Epithelial cell of alveolus of lung (primary cell): ENCODE measurements around the gene TUBAL3.

- RAMPAGE, long total RNA, result no peak
- RRBS, result no CpG with 5 or more reads among the region's 9 CpGs
These were observed 60.1 kb upstream of the AKR1C1 start for GRCh38 chr10:4903148-4903578.

- RAMPAGE, long total RNA, result no peak
- RRBS, result no CpG with 5 or more reads among the region's 6 CpGs
These were observed 48.9 kb upstream of the AKR1C1 start for GRCh38 chr10:4914133-4914899.

- RAMPAGE, long total RNA, result no peak
- RRBS, result no CpG with 5 or more reads among the region's 5 CpGs
These were observed at the start of gene TUBAL3 for GRCh38 chr10:5404704-5405128. Gene TUBAL3 (minus strand): TSS chr10:5404828.

DNA sequence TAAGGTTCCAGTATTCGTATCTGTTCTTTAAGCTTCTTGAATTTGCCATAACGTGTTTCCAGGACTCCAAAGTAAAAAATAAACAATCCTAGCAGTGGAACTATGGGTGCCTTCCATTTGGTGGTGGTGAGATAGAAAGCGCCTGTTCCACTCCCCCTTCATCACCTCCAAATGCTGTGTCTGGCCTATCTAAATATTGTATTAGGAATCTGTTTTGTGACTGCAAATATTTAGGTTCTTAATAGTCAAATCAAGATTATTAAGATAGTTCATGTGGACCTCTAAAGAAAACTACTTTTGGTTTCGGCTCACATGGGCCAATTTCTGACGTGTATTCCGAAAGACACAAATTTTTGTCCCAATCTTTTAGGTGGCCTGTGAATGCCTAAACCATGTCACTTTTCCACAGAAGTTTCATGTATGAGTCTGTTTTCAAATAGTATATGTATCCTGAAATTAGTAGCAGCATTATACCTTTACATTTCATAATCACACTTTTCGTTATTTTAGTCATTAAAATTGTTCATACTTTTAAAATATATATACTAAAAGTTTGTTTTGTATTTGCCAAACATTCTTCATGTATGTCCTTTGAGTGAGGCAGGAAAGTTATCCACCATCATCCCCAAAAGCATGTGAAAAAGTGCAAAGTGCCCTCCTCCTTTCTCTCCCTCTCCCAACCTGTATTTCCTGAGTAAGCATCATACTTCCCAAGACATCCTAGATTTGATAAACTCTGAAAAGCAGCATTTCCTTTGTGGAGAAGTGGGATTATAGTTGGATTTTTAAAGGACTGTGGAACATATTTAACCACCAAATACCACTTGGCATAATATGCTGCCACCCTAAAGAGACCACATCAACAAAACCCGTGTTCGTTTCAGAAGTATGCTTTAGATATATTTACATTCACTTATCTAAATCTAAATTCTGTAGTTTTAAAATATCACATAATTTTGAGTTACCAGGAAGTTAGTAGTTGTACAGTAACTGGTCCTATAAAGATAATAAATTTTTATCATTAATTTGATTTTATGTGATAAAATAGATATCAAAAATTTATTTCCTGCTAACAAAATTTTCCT lies 36.7 kb downstream of the NET1 start:
- RAMPAGE, long total RNA, result no peak
- RRBS, result no CpG with 5 or more reads among the region's 9 CpGs

GRCh38 chr10:5465753-5466987 lies 33.2 kb downstream of the CALML5 start:
- RAMPAGE, long total RNA, result no peak
- RRBS, result no CpG with 5 or more reads among the region's 27 CpGs

DNA sequence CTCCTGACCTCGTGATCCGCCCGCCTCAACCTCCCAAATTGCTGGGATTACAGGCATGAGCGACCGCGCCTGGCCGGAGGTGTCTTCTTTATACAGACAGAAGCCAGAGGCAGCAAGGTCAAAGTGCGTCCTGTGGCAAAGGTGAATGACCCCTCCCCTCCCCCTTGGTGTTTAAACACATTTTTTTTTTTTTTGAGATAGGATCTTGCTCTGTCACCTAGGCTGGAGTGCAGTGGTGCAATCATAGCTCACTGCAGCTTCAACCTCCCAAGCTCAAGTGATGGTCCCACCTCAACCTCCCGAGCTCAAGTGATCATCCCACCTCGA lies 3.6 kb downstream of the CALML3 start:
- RAMPAGE, long total RNA, result no peak
- RRBS, result no CpG with 5 or more reads among the region's 10 CpGs

DNA sequence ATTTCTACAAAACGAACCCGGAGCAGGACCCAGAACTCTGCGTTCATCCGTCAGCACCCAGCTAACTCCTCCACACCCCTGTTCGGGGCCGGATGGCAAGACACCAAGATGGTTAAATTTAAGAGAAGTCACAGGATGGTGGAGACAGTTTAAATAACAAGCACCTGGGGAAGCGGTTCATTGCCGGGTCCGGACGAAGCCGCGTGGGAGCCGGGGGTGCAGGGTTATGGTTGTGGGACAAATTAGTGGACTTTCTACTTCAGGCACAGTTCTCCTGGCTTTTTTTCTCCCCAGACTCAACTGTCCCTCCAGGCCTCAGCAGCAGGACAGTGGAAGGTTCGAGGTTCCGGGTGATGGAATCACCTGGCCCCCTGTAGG lies 45.4 kb downstream of the ASB13 start:
- RAMPAGE, long total RNA, result no peak
- RRBS, result 87% methylated on average over 5 of the region's 15 CpGs

- RAMPAGE, long total RNA, result no peak
- RRBS, result no CpG with 5 or more reads among the region's 16 CpGs
These were observed 7.1 kb downstream of the ASB13 start for GRCh38 chr10:5659176-5659779.

DNA sequence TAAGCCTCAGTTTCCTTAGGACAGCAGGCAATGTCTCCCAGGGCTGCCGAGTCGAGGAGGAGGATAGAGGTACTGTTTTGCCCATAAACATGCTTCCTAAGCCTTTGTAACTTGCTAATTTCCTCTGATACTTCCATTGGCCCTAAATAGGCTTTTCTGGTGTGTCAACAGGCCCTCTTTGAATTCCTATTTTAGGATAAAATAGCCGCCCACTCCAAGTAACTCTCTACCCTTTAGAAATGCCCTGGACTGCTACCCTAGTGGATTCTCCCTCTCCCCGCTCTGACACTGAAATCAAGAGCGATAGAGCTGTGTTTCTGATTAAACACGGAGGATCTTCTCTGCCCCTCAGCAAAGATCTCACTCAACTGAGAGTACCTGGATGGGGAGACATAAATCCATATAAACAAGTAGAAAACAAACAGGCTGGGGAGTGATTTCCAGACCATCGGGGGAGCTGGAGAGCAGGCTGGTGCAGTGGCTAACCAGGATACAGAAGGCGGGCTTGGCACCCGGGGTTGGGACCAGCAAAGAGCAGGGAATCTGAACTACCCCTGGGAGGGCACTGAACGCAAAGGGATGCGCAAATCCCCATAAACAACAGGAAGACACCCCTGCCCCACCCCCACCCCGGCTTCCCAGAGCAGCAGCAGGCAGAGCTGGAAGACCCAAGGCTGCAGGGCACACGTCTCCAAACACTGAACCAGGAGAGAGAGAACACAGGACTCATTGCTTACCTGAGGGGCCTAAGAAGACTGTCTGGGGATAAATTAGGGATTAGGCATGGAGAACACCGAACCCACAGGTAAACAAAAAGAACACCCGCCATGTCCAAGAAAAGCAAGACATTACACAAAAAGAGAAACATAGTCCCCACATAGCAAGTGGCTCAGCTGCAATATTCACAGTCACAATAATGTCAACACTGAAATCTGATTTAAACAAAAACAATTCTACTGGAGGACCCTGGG lies 2.5 kb downstream of the ASB13 start:
- RAMPAGE, long total RNA, result no peak
- RRBS, result no CpG with 5 or more reads among the region's 15 CpGs

DNA sequence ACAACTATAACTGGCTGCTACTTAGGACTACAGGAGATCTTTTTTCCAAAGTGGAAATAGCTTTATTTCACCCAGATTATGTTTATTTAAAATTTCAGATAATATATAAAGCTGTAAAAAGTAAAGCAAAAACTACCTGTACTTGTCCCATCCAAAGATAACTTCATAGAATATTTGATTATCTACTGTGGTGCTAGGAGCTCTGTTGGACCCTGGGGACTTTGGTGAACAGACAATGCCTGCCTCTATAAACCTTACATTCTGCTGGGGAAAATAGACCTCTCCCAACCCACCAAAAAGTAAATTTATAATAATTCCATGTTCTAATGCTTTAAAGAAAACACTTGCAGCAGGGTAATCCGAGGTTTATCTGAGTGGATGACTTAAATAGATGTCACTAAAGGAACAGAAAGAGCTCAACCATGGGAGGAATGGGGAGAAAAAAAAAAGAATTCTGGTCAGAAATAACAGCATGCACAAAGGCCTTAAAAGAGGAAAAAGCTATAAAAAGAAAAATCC lies 9.1 kb downstream of the TASOR2 start:
- RAMPAGE, long total RNA, result no peak
- RRBS, result no CpG with 5 or more reads among the region's 1 CpG

GRCh38 chr10:5747093-5747675 lies 62.5 kb downstream of the TASOR2 start:
- RAMPAGE, long total RNA, result no peak
- RRBS, result no CpG with 5 or more reads among the region's 5 CpGs

DNA sequence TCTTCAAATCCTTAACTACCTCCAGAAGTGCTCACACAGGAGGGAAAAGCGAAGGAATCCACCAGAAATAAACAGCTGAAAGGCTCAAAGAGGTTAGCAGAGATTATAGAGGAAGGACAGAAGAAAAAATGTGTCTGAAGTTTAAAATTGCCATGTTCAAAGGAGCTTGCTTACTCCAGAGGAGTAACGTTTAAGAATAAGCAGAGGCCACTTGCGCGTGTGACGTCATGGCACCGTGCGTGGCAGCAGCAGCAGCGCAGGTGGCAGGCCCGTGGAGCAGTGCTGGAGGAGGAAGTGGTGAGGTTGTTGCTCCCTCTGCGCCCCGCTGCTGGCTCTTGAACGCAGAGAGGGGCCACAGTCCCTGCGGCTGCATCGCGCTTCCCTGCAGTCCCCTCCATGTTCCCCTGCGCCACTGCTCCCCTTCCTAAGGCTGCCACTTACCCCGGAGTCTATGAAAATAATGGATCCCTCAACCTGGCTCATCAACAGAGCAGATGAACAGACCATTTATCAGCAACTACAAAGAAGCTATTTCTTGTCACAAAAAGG lies 37.6 kb downstream of the GDI2 start:
- RAMPAGE, long total RNA, result no peak
- RRBS, result no CpG with 5 or more reads among the region's 17 CpGs

- RAMPAGE, long total RNA, result no peak
- RRBS, result no CpG with 5 or more reads among the region's 4 CpGs
These were observed 3.7 kb downstream of the GDI2 start for GRCh38 chr10:5809439-5810007.

GRCh38 chr10:5813989-5815116 lies 1.1 kb upstream of the GDI2 start:
- RAMPAGE, long total RNA, result no peak
- RRBS, result 0% methylated on average over 1 of the region's 17 CpGs

DNA sequence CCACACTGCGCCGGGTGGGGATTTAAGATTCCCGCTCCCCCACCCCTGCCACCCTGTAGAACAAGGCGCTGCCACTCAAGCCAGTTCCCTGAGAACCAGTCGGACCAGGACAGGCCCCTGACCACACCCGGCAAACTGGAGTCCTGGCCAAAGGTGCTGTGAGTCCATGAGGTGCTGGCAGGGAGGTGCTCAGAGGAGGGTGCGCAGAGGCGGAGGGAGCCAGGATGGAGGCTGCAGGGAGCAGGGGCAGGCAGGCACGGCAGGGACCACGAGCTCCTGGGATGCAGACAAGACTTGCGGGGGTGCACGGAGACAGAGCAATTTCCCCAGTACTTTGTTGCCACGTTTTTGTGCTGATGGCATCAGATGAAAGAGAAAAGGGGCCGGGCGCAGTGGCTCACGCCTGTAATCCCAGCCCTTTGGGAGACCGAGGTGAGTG lies 19.8 kb upstream of the GDI2 start:
- RAMPAGE, long total RNA, result no peak
- RRBS, result no CpG with 5 or more reads among the region's 17 CpGs

DNA sequence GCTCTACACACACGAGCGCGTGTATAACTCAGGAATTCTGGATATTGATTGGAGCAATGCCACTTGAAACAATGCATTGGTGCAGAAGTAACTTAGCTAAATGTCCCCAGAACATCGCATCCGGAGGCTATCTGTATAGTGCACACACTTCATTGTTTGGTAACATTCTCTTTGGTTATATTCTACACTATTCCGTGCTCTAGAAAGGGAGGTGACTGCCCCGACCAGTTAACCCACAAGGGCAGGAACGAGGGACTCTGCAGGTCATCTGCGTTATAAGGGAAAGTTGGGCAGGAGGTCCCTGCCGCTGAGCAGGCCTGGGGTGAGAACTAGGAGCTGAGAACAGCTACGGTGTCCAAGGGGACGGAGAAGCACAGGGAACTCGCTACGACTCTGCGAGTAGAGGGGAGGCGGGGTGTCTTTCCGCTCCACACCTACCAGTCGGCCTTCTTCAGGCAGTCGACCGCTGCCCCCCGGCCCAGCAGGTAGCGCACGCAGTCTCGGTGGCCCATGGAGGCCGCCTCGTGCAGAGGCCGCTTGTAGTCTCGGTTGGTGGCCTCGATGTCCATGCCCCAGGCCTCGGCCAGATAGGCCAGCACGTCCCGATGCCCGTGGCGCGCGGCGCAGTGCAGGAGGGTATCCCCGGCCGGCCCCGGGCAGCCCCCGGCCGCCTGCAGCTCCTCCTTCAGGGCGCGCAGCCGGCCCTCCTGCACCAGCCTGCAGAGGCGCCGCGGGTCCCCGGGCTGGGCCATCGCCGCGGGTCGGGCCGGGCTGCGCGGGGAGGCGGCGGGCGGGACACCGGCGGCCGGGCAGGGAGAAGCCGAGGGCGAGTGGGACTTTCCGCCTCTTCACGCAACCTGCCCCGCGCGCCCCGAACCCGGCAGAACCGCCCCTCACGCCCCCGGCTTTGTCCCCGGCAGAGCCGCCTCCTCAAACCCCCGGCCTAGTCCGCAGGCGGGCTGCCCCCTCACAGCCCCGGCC lies 800 bp downstream of the ANKRD16 start:
- RAMPAGE, long total RNA, result no peak
- RRBS, result 2% methylated on average over 18 of the region's 80 CpGs

GRCh38 chr10:5961307-5961936 lies 15.9 kb downstream of the IL15RA start:
- RAMPAGE, long total RNA, result no peak
- RRBS, result no CpG with 5 or more reads among the region's 21 CpGs

DNA sequence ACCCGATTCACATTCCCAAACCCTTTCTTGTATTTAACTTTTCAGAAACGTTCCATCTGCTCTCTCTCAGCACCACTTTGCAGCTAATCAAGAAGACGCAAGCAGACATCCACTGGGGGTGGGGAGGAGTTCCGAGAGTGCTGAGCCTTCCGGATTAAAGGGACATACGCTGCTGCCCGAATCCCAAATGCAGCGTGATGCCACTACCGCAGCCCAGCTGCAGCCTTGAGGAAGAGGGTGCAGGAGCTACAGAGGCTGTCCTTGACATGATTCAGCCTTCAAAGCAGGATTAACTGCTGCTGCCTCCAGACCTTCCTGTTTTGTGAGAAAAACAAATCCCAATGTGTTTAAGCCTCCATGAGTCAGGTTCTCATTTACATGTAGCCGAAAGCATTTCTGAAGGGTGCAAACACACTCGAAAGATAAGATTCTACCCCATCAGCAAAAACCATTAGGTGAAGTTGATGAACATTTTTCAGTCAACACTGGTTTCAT lies 40.0 kb downstream of the RBM17 start:
- RAMPAGE, long total RNA, result no peak
- RRBS, result no CpG with 5 or more reads among the region's 11 CpGs

GRCh38 chr10:6162932-6163333 lies 39.8 kb upstream of the PFKFB3 start:
- RAMPAGE, long total RNA, result no peak
- RRBS, result no CpG with 5 or more reads among the region's 7 CpGs

DNA sequence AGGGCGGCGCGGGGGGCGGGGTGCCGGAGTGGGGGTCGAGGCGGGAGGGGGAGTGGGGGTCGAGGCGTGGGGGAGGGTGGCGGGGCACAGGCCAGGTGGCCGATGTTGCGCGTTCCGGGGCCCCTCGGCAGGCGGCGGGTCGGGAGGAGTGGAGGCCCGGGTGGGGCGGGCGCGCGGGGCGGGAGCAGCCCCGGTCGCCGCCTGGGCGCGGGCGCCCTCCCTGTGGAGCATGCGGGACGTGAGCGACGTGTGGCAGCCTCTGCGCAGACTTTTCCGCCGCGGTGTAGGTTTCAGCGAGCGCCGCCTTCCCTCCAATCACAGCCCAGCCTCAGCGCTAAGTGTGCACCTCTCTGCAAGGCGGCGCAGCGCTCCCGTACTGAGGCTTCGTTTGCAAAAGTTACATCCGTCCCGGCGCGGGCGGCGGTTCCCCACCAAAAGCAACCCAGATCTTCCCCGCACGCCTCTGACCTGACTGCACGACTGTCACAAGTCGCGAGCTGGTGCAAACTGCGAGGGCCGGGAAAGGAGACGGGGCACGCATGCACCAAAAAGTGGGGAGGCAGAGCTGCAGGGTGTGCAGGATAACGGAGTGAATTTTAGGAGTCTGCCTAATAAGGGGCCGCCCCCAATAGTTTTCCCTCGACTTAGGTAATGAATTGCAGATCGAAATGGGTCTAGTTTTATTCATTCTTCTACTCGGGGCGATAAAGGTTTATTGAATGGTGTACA lies 1.2 kb upstream of the PFKFB3 start:
- RAMPAGE, long total RNA, result no peak
- RRBS, result 3% methylated on average over 12 of the region's 68 CpGs